IMR-90 (cell line): ENCODE measurements around a stretch of chr7.

DNA sequence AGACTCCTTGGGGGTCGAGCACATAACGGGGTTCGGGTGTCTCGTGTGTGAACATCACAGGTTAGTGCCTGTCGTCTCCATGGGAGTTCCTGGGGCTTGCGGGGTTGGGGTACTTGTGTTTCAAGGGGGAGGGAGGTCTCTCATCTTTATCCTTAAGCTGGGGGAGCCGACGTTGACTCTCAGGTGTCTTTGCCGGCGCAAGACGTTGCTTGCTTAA lies 379 bp downstream of the KMT2E start:
- RRBS: no CpG with 5 or more reads among the region's 11 CpGs
CAGE:
- cytosol, long polyA plus RNA: no peak
- long polyA plus RNA: no peak
- nucleus, long polyA plus RNA: no peak

GRCh38 chr7:105073344-105073963 lies 59.4 kb downstream of the KMT2E start:
- RRBS: no CpG with 5 or more reads among the region's 5 CpGs
CAGE:
- cytosol, long polyA plus RNA: no peak
- long polyA plus RNA: no peak
- nucleus, long polyA plus RNA: no peak

GRCh38 chr7:105268879-105269139 lies 119.9 kb downstream of the SRPK2 start:
- RRBS: no CpG with 5 or more reads among the region's 1 CpG
CAGE:
- cytosol, long polyA plus RNA: no peak
- long polyA plus RNA: no peak
- nucleus, long polyA plus RNA: no peak

DNA sequence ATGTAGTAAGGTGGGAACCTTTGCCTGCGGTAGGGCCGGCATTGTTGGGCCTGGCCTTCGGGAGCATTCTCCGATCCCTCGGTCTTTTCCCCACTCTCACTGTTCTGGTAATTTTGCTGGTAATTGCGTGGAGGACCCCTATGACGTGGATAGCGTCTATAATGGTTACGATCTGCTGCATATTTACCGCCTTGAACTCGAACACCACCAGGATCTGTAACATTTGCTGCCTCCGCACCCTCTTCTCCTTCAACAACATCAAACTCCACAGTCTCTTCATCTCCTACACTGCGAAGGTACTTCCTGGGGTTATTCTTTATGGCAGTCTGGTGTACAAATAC lies 1.3 kb upstream of the EFCAB10 start:
- RRBS: no CpG with 5 or more reads among the region's 13 CpGs
CAGE:
- cytosol, long polyA plus RNA: no peak
- long polyA plus RNA: no peak
- nucleus, long polyA plus RNA: no peak

DNA sequence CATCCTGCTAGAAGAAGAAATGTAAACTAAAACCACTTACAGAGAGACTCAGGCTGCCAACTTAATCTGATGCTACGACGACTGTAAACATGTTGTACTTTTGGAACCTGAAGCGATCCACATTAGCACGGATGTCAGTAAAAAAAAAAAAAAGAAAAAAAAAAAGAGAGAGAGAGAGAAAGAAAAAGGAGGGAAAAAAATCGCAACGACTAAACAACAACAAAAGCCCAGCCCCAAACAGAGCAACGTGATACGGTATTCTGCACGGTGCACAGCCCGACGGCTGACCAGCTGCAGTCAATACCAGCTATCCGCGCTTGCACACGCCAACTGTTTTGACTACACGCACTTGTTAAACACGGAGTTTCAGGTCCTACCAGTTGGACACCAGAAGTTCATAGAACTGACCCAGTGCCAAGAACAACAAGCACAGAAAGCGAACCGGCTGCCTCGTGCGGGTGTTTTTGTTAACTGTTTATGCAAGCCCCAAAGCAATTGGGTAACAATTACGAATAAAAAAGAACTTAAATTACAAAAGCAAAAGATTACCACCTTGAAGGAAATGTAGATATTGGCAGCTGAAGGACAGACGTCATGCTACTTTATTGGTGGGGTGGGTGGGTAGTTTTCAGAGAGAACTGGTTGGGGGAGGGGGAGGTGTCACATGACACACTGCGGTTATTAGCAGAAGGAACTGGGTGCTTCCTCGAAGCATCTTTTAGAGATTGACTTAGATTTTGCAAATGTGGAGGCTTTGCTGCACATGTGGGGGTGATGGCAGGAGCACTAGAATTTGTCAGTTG lies 110.4 kb upstream of the EFCAB10 start:
- RRBS: no CpG with 5 or more reads among the region's 24 CpGs
CAGE:
- cytosol, long polyA plus RNA: no peak
- long polyA plus RNA: no peak
- nucleus, long polyA plus RNA: no peak

- RRBS: no CpG with 5 or more reads among the region's 15 CpGs
CAGE:
- cytosol, long polyA plus RNA: no peak
- long polyA plus RNA: no peak
- nucleus, long polyA plus RNA: no peak
Observed at GRCh38 chr7:105853984-105854486, 22.4 kb downstream of the ATXN7L1 start.

- RRBS: 1% methylated on average over 19 of the region's 77 CpGs
CAGE:
- cytosol, long polyA plus RNA: no peak
- long polyA plus RNA: no peak
- nucleus, long polyA plus RNA: no peak
Observed at GRCh38 chr7:105876735-105877714, 626 bp upstream of the ATXN7L1 start.

DNA sequence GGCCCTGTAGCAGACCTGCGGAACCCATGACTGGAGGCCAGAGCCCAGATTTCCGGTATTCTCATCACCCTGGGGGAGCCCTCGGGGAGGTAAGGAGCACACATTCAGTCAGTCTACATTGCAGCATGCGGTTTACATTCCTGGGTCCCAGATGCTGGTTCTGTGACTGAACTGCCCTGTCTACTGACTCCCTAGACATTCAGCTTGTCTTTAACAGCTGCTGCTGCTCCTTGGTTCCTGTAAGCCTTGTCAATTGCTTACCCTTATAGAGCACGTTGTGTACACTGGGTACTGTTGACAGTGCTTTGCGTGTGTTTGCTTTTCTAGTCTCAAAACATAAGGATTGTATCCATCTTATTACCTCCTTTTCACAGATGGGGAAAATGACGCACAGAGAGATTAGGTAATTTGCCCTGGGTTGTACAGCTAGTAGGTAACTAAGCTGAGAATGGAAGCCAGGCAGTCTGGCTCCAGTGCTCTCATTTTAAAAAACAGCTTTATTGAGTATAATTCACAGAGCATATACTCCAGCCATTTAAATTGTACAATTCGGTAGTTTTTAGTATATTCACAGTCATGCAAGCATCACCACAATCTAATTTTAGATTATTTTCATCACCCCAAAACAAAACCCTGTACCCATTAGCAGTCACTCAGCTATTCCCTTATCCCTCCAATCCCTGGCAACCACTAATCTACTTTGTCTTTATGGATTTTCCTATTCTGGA lies 13.1 kb downstream of the CDHR3 start:
- RRBS: no CpG with 5 or more reads among the region's 8 CpGs
CAGE:
- cytosol, long polyA plus RNA: no peak
- long polyA plus RNA: no peak
- nucleus, long polyA plus RNA: no peak

GRCh38 chr7:106069918-106070570 lies 42.1 kb downstream of the SYPL1 start:
- RRBS: no CpG with 5 or more reads among the region's 12 CpGs
CAGE:
- cytosol, long polyA plus RNA: no peak
- long polyA plus RNA: no peak
- nucleus, long polyA plus RNA: no peak

- RRBS: no CpG with 5 or more reads among the region's 6 CpGs
CAGE:
- cytosol, long polyA plus RNA: no peak
- long polyA plus RNA: no peak
- nucleus, long polyA plus RNA: no peak
Observed at GRCh38 chr7:106111196-106111498, 965 bp downstream of the SYPL1 start.

GRCh38 chr7:106178201-106178645 lies 66.1 kb upstream of the SYPL1 start:
- RRBS: no CpG with 5 or more reads among the region's 4 CpGs
CAGE:
- cytosol, long polyA plus RNA: no peak
- long polyA plus RNA: no peak
- nucleus, long polyA plus RNA: no peak

DNA sequence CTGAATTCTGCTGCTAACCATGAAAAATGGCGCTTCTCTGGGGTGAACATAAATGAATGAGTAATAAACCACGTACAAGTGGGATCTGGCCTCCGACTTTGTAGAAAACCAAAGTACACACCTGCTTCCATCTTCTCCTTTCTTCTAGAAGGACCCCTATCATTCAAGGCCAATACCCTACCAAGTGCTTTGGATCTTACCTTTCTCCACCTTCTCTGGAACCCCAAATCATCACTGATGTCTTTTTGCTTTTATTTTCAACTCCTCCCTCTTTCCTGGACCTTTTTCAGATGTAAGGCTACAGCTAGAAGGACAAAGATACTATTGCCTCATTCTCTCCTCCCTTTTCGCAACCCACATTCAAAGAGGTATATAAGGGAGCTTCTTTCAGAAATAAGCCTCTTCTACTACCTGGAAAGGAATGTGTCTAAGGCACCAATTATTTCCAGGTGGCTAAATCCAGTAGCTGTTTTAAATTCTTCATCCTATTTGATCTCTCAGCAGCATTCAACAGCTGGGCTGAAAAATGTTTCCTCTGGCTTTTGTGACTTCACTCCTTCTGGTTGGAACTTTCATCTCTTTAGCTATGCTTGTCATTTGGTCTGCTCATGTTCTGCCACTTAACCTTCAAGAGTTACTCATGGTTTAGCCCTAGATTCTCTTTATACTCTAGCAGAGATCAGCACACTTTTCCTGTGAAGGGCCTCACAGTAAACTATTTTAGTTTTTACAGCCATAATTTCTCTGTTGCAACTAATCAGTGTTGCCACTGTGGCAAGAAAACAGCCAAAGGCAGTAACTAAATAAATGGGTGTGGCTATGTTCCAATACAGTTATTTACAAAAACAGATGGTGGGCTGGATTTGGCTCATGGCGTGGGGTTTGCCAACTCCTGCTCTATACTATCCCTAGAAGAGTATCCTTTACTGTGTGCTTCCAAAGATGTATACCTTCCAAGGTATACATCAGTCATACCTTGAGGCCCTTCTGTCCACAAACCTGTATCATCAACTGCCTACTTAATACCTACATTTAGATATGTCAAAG lies 37.4 kb downstream of the NAMPT start:
- RRBS: no CpG with 5 or more reads among the region's 5 CpGs
CAGE:
- cytosol, long polyA plus RNA: no peak
- long polyA plus RNA: no peak
- nucleus, long polyA plus RNA: no peak

CAGE:
- cytosol, long polyA plus RNA: no peak
- long polyA plus RNA: no peak
- nucleus, long polyA plus RNA: no peak
Observed at GRCh38 chr7:106251314-106251747, 33.5 kb downstream of the NAMPT start.

DNA sequence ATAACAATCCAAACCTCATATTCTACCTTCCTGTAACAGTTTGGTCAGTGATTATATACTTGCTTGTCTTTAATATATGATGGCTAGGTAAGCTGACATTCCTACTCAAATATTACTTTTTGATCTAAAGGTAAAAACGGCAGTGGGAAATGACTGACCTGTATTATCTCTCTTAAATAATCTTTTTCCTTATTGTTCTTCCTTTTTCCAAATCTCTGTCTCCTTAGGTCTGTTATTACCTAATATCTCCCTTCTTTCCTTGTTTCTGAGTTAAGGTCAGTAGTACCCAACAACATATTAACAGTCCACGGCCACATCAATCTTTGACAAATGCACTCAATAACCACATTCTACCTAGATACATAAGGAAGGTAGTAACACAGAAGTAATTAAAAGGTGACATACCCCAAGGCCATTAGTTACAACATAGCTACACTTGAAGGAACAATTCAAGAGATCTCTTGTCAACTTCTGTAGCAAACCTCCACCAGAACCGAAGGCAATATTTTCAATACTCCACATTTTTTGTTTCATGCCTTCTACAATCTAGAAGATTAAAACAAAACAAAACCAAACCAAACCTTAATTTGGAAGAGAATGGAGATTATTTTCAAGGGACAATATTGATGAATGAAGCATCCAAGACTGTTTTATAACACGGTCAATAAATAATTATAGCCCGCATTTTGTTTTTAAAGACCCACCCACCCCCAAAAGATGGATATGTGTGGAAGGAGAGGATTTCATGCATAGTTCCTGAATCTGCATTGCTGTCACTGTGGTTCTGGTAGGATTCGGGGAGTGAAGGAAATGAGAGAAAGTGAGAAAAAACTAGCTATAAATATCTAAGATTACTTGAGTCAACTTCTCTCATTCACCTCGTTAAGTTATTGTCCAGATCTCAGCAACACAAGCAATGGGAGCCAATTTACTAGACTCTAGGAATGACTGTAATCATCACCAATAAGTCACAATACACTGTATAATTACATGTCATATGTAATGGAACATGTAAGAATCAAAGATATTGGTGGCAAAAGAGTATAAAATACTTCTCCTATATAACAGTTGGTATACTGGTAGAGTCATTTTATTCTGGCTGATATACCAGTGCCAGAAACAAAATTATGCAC lies 30.5 kb downstream of the NAMPT start:
- RRBS: no CpG with 5 or more reads among the region's 7 CpGs
CAGE:
- cytosol, long polyA plus RNA: no peak
- long polyA plus RNA: no peak
- nucleus, long polyA plus RNA: no peak

DNA sequence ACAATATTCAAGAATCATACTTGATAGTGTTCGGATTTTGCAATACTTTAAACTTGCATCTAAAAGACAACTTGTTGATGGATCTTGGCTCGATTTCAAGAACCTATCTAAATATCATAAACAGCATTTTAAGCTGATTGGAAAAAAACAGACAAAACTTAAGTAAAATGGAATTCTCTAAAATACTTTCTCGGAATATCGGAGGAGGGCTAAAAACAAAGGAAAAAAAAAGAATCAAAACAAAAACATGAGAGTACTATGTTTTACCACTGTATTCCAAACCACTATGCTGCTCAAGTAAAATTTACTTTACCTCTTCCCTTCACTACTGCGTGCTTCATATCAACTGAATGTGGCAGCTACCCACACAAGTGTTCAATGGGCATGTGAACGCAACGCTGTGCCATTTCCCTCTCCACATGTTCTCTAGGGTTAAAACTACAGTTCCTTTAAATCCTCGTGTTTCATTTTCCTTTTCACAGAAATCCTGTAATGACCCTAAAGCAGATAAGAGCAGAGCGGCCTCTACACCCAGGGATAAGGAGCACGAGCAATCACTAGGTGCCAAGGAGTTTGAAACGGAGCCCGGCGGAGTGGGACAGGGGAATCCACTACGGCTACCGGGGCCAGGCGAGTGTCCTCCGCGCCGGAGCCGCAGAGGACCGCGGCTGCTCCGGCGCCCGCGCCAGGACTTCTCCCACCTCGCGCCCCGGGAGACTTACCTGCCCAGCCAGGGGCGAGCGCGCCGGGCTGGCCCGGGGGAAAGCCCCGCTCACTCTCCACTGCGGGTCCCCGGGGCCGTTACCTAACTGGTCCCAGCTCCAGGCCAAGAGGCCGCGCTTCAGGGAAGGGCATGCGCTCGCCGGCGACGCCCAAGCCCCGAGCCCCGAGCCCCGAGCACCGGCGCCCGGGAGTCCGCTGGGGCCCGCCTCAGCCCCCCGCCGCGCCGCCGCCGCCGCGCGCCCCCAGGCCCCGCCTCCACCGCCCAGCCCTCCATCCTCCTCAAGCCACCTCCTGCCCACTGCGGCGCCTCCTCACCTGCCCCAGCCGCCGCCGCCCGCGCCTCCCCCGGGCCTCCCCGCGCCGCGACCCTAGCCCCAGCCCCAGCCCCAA lies 801 bp downstream of the NAMPT start:
- RRBS: 2% methylated on average over 18 of the region's 76 CpGs
CAGE:
- cytosol, long polyA plus RNA: no peak
- long polyA plus RNA: no peak
- nucleus, long polyA plus RNA: no peak

GRCh38 chr7:106290115-106290897 lies 5.5 kb upstream of the NAMPT start:
- RRBS: no CpG with 5 or more reads among the region's 6 CpGs
CAGE:
- cytosol, long polyA plus RNA: no peak
- long polyA plus RNA: no peak
- nucleus, long polyA plus RNA: no peak

GRCh38 chr7:106448764-106449686 lies 164.2 kb upstream of the NAMPT start:
- RRBS: no CpG with 5 or more reads among the region's 6 CpGs
CAGE:
- cytosol, long polyA plus RNA: no peak
- long polyA plus RNA: no peak
- nucleus, long polyA plus RNA: no peak

- RRBS: no CpG with 5 or more reads among the region's 3 CpGs
CAGE:
- cytosol, long polyA plus RNA: no peak
- long polyA plus RNA: no peak
- nucleus, long polyA plus RNA: no peak
Observed at GRCh38 chr7:106610954-106611516, 49.9 kb downstream of the CCDC71L start.

GRCh38 chr7:106774929-106775623 lies 90.0 kb upstream of the PIK3CG start:
- RRBS: no CpG with 5 or more reads among the region's 8 CpGs
CAGE:
- cytosol, long polyA plus RNA: no peak
- long polyA plus RNA: no peak
- nucleus, long polyA plus RNA: no peak

DNA sequence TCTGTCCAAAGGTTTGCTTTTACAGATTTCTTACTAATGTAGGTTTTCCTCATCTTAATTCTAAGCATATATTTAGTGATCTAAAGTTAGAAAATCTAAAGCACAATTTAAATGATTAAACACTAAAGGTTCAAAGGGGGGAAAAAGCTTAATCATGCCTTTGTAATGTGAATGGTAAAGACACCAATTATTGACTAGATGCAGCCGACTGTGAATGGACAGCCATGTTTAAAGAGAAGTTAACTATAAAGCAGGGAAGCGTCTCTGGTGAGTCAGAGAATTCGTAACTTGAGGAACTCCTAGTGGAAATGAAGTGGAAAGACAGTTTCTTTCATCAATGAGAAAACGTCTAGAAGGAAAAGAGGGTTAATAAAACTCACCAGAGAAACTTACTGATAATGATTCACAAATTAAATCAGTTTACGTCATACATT lies 1.2 kb upstream of the HBP1 start:
- RRBS: no CpG with 5 or more reads among the region's 5 CpGs
CAGE:
- cytosol, long polyA plus RNA: no peak
- long polyA plus RNA: no peak
- nucleus, long polyA plus RNA: no peak